B cell (primary cell): Measurements from ENCODE around the genes MRPL11, BBS1 and CCDC87.

- PRO-cap: no peak
- CAGE, long polyA plus RNA: no peak
Observed at GRCh38 chr11:66150487-66151023, 80.5 kb downstream of the PACS1 start.

GRCh38 chr11:66190672-66191318 lies 66.7 kb upstream of the KLC2 start:
- PRO-cap: no peak
- CAGE, long polyA plus RNA: no peak

DNA sequence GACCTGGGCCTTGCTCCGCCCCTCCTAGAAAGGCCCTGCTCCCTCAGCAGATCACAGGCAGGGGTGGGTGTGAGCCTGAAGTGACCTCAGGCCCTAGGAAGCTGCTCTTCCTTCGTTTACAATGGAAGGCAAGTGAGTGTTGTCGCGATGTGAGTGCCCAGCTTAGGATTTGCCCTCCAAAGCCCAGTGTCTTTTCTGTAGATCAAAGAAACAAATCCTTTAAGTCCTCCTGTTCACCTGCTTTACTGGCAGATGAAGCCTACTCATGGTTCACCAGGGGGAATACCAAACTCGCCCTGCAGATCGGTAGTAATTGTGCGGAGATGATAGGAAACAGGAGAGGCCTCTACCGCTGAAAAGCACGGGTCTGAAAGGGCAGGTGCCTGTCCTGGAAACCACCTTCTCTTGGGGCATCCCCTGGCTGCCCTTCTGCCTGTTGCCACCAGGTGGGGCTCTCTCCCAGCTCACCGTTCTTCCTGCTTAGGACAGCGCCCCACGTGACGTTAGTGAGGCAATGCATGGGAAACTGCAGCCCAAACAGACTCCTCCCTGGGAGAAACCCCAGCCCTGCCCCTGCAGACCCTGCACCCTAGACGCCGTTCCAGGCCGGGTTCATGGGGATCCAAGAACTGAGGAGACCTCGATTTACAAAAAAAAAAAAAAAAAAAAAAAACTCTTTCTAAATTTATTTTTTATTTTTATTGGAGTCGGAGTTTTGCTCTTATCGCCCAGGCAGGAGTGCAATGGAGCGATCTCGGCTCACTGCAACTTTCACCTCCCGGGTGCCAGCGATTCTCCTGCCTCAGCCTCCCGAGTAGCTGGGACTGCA lies 34.9 kb upstream of the KLC2 start:
- PRO-cap: unidirectional peak, minus-strand start at position 348 of the sequence; unidirectional peak, minus-strand start at position 369 of the sequence
- CAGE, long polyA plus RNA: no peak

GRCh38 chr11:66276147-66276761 lies 1.7 kb upstream of the CNIH2 start:
- PRO-cap: no peak
- CAGE, long polyA plus RNA: start-site peak on the minus strand at chr11:66276477-66276650, 15 and 21 reads in 2 replicates

DNA sequence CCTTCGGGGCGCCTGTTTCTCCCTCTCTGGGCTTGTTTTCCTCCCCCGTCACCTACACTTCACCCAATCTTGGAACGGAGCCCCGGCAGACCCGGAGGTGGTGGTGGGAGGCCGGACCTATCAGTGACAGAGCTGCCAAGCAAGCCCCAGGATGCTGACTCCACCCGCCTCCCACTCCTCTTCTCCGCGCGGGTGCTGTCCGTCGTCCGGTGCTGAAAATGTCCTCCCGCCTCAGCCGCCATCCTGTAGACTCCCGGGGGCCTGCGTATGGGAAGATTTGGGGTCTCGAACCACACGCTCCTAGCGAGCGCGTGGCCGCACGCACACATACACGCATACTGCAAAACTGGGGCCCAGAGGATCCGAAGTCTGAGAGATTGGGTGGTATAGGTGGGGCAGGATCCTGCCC lies 581 bp upstream of the YIF1A start:
- PRO-cap: bidirectional peak, plus-strand start at position 123 of the sequence, minus-strand start at position 125 of the sequence
- CAGE, long polyA plus RNA: no peak

DNA sequence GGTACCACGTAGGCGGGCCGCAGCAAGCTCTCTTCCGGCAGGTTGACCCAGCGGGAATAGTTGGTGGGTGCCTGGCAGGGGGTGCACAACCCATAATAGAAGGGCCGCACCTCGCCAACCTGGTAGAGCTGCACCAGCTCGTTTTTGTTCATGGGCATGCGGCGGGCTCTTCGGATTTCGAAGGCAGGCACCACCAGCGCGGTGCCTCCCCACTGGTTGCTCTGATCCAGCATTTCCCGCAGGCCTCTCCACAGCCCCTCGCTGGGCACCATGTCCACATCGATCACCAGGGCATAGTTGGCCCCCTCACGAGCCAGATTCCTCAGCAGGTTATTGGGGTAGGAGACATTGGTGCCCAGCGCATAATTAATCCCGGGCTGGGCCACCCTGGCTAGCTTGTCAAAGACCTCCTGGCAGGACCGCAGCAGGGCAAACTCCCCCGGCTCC lies 819 bp downstream of the B4GAT1 start:
- PRO-cap: no peak
- CAGE, long polyA plus RNA: no peak

GRCh38 chr11:66437810-66438919 lies at the start of gene MRPL11:
Gene MRPL11 (minus strand): TSS chr11:66438848.
- PRO-cap: unidirectional peak, minus-strand start at chr11:66438809
- CAGE, long polyA plus RNA: start-site peak on the minus strand at chr11:66438801-66438846, 433 and 728 reads in 2 replicates

GRCh38 chr11:66438920-66439458 lies 341 bp upstream of the MRPL11 start:
- PRO-cap: no peak
- CAGE, long polyA plus RNA: no peak

DNA sequence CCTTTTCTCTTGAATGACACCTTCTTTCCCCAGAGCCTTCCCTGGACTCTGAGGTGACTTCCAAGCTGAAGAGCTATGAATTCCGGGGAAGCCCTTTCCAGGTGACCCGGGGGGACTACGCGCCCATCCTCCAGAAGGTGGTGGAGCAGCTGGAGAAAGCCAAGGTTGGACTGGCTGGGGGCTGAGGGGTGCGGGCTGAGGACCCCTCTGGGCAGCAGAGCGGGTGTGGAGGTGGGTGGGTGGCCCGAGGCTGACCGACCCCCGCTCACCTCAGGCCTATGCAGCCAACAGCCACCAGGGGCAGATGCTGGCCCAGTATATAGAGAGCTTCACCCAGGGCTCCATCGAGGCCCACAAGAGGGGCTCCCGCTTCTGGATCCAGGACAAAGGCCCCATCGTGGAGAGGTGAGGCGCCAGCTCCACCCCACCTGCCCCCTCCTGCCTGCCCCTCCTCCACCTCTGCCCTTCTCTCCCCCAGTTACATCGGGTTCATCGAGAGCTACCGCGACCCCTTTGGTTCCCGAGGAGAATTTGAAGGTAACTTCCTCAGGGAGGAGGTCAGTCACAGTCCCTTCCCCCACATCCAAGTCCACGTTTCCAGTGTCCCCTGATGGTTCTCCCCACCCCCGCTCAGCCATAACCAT lies 11.1 kb downstream of the DPP3 start:
- PRO-cap: no peak
- CAGE, long polyA plus RNA: no peak

DNA sequence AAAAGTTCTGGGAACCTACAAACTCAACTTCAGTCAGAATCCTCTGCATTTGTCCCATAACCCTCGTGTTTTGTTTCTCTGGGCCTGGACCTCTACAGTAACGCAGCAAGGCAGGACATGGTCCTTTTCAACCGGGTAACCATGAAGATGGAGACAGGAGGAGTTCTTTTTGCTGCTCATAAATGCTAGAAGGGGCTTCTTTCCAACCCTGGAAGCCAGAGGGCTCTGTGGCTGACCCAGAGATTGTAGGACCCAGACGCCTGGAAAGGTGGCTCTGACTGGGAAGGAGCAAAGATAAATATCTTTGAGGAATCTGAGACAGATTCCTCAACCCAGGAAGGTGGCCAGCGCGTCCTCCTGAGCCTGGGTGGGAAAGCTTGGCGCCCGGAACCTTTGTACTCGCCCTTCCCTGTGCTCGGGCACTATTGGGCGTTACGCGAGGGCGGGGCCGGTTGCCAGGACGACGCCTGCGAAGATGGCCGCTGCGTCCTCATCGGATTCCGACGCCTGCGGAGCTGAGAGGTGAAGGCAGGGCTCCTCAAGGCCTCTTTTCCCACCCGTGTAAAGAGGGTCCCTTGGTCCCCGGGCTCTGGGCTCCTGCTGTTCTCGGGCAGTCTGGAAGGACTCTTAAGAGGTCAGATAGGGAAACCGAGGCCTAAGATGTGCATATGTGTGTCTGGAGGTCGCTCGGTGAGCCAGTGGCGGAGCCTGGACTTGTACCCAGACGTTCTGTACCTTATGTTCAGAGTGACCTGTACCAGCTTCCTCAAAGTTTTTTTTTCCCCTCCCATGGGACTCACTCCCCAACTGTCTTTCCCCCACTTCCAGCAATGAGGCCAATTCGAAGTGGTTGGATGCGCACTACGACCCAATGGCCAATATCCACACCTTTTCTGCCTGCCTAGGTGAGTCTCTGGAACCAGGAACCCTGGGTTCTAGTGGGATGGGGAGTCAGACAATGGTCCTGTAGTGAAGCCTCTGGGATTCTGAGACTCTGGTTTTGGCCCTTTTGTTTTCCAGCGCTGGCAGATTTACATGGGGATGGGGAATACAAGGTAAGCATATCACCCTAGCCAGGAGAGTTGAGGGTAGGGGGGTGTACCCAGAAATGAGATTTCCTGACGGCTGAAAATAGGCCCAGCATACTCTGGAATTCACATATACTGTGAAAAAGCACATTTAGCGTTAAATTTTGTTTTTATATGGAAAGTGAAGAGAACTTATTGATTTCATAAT lies at the start of gene BBS1:
BBS1 (plus strand) TSS at position 451 of the 1,236 bp plus-strand sequence.
- PRO-cap: bidirectional peak, plus-strand start at position 451 of the sequence, minus-strand start at position 400 of the sequence
- CAGE, long polyA plus RNA: start-site peak on the plus strand centred at position 476 of the sequence, 14 bp wide, 38 and 33 reads in 2 replicates

DNA sequence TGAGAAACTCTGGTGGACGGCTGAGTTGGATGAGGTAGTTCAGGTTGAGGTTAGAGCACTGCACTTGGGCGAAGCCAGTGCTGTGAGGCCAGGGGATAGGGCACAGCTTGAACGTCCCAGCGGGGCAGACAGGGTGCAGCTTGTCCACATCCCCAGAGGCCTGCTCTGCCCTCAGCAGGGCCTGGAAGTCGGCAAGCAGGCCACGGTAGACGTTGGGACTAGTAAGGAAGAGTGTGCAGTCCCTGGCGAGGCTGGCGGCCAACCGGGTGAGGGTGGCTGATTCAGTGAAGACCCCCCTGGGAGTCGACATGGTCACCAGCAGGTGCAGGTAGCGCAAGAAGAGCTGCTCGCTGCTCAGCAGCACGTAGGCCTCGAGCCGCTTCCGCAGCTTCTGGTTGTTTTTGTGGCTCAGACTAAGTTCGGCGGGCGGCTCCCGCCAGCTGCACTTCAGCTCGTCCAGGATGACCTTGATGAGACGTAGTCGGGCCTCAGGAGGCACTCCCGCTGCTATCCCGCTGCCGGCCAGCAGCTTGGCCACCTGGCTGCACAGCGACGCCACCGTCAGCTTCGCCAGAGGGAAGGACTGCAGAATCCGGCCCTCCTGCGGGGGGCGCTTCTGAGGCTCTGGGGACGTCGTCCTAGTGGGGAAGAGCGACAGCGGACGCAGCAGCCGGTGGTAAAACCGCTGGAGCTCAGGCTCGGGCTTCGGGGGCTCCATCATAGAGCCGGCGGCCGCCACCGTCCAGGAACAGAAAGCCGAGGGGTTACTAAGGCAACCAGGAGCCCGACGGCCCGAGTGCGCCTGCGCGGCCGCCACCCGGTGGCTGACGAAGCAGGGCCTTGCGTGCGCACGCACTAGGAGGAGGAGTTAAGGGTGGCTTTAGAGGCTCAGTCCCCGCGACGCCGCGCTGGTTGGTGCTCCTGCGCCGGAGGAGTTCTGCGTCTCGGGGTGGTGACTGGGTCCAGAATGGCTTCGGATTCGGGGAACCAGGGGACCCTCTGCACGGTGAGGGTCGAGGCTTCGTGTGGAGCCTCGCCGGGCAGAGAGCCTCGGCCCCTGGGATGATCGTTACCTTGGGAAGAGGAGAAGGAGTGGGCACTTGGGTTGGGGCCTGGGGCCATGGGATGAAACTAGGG lies at the start of gene CCDC87:
CCDC87 (minus strand) TSS at position 769 of the 1,137 bp plus-strand sequence.
- PRO-cap: unidirectional peak, plus-strand start at position 549 of the sequence; unidirectional peak, plus-strand start at position 644 of the sequence; bidirectional peak, plus-strand start at position 891 of the sequence, minus-strand start at position 752 of the sequence
- CAGE, long polyA plus RNA: start-site peak on the plus strand centred at position 900 of the sequence, 32 bp wide, 588 and 648 reads in 2 replicates

GRCh38 chr11:66622802-66623649 lies 6.6 kb downstream of the RBM14 start:
- PRO-cap: unidirectional peak, plus-strand start at chr11:66623250
- CAGE, long polyA plus RNA: no peak

DNA sequence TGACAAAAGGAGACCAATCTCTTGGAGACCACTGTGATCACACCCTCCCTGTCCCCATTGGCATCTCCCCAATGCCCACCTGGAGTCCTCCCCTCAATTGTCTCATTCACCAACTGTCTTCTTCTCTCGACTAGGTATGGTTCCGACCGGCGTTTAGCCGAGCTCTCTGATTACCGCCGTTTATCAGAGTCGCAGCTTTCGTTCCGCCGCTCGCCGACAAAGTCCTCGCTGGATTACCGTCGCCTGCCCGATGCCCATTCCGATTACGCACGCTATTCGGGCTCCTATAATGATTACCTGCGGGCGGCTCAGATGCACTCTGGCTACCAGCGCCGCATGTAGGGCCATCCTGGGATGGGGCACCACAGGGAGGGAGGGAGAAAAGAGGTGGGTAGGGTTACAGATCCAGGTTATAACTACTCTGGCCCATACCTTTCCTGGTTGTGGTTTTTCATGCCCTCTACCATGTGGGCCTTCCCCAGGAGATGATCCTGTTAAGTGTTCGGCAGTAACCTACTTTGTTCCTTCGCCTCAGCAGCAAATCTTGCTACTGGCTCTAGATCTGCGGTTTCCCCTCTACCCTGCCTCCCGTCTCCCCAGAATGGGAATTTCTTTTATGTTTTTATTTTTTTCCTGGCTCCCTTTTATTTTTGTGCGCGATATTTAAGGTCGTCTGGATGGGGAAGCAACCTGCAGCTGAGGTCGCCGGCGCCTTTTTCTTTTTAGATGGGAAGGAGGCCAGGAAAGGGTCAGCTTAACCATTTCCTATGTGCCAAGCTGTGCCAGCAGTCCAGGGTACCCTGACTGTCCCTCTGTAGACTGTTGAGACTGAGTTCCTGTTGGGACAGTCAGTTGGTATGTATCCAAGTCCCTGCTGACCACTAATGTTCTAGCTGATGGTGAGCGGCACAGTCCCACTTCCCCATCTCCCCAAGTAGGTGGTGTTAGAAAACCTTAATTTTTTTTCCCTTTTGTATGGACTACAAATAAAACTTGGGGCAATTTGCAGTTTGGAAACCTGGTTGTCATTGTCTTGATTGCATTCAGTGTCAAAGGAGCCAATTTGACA lies 10.2 kb downstream of the RBM14 start:
- PRO-cap: no peak
- CAGE, long polyA plus RNA: no peak

DNA sequence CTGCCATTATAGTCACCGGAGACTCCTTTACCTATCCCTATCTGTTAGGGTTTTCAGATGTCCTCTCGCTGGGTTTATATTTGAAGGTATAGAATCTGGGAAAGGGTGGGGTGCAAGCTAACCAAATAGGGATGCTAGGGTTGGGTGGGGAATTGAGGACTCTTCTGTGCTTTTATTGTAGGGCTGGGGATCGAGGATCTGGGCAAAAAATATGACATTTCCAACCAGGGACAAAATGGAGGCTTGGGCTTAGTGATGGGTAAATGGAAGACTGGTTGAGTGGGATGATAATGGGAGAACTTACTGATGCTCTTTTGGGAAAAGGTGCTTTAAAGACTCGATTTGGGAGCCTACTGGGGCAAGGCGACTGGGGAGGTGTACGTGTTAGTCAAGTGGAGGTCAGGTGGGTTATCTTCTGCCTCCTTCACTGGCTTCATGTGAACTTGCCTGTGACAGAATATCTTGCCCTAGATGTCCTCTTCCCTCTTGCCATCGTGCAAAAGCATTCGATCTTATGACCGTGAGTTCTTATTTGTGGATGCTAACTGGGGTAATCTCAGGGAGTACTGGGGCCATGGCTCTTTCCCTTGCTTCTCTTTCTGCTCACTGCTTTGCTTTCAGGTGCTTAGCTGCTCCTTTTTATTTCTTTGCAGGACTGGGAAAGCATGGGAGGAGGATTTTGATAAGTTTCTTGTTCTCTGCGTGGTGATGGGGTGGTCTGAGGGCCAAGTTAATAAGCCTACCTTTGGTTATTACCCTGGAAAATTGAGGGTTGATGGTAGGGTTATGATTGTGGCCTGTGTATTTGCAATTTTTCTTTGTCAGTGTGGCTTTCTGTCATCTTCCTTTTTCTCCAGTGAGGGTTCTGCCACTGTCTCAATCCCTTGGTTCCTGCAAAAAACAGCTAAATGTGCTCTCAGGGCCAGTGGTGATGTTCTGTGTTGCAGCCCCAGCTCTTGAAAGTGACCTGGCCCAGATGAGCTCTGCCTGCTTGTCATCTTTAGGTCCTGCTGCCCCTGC lies 10.2 kb upstream of the RBM4 start:
- PRO-cap: unidirectional peak, plus-strand start at position 688 of the sequence
- CAGE, long polyA plus RNA: no peak

- PRO-cap: bidirectional peak, plus-strand start at chr11:66638706, minus-strand start at chr11:66638395
- CAGE, long polyA plus RNA: no peak
Observed at GRCh38 chr11:66637669-66638562, 587 bp upstream of the RBM4 start.

GRCh38 chr11:66667397-66667951 lies 10.2 kb downstream of the RBM4B start:
- PRO-cap: no peak
- CAGE, long polyA plus RNA: no peak

DNA sequence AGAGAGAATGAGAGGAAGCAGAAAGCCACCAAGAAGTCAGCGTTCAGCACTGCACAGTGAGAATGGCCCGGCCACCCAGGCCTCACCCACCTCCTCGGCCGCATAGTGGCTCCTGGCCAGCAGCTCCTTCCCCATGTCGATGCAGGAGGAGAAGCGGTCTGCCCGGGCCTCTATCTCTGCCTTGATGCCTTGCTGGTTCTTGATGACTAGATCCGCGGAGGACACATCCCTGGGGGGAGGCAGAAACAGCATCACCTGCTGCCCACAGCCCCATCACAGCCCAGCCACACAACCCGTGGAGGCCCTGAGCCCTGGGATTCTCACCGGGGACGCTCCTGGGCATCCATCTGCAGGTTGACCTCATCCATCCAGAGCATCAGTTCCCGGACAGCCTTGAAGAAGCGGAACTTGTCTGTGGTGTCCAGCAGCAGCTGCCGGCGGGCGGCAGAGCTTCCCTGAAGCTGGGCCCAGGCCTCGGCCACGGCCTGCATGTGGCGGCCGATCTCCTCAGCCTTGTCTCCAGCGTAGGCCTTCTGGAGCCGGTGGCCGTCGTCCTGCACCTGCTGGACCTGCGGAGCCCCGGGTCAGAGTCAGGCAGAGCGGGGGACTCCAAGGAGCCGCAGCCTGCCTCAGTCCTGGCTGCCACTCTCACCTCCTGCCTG lies 12.2 kb upstream of the RBM4B start:
- PRO-cap: no peak
- CAGE, long polyA plus RNA: no peak

DNA sequence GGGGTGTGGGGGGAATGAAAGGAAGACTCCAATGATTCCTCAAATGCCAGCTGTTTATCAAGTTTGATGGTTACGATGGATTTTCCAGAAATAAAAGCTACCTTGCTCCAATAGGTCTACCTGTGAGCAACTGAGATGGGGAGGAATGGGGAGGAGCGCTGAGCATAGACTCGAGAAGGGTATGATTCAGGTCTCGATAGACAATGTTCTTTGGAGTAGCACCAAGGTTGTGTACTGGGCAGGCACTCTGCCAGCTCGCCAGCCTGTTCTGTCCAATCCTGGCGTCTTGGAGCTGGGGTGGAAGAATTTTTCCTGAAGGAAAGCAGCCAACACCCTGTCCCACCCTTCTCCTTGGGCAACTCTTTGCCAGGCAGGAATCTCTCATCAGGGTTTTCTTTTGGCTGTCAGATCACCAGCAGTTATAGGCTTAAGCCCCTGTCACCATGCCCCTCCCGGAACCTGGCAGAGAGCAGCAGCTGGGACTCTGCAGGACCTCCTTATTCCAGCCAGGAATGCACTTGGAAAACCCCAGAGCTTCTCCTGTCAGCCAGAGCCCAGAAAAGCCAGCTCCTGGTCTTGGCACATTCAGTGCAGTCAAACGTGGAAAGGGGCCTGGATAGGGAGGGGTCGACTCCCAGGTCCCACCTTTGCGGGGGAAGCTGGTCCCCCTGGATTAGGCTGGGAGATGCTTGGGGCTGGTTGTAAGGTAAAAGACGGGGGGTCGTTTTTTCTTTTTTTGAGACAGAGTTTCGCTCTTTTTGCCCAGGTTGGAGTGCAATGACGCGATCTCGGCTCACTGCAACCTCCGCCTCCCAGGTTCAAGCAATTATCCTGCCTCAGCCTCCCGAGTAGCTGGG lies 1.2 kb upstream of the C11orf80 start:
- PRO-cap: no peak
- CAGE, long polyA plus RNA: no peak

- PRO-cap: no peak
- CAGE, long polyA plus RNA: no peak
Observed at GRCh38 chr11:66868275-66869077, 11.6 kb downstream of the LRFN4 start.

GRCh38 chr11:66903986-66904514 lies 47.2 kb downstream of the LRFN4 start:
- PRO-cap: no peak
- CAGE, long polyA plus RNA: no peak